H4 (cell line): ENCODE measurements around a stretch of chr10.

- RAMPAGE, long total RNA: no peak
These were observed 114.7 kb downstream of the FAM53B start for GRCh38 chr10:124629365-124630053.

DNA sequence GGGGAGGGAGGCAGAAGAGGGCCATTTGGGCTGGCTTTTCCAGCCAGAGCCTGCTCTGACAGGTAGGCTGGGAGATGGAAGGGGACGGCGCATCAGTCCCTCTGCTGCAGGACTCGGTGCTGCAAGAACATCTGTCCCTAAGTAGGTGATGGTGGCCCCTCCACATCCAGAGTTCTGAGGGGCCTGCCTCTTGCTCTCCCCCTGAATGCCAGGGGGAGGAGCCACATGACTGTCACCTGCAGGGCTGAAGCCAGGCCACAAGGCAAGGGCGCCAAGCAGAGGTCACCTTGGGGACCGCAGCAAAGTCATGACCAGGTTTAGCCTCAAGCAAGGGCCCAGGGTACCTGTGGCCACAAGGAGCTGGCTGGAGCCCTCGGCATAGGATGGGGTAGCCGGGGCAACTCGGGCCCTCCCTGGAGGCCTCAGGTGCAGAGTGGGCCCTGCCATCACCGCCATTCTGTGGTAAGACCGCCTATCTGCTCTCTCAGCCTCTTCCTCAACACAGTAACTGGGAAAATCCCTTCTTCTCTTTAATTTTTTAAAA lies 99.3 kb downstream of the FAM53B start:
- RAMPAGE, long total RNA: no peak

- RAMPAGE, long total RNA: no peak
These were observed 93.8 kb downstream of the FAM53B start for GRCh38 chr10:124650233-124650842.

DNA sequence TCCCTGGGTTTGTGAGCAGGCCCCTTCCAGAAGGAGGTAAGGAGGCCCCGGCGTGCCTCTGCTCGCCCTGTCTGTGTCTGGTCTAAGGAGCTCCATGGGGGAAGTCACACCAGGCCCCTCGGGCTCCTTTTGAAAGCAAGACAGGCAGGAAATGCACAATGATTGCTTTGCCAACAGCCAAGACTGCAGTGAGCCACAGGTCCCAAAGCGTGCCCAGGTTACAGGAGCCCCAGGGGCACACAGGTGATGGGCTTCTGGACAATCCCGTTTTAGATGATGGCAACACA lies 89.4 kb downstream of the FAM53B start:
- RAMPAGE, long total RNA: no peak

DNA sequence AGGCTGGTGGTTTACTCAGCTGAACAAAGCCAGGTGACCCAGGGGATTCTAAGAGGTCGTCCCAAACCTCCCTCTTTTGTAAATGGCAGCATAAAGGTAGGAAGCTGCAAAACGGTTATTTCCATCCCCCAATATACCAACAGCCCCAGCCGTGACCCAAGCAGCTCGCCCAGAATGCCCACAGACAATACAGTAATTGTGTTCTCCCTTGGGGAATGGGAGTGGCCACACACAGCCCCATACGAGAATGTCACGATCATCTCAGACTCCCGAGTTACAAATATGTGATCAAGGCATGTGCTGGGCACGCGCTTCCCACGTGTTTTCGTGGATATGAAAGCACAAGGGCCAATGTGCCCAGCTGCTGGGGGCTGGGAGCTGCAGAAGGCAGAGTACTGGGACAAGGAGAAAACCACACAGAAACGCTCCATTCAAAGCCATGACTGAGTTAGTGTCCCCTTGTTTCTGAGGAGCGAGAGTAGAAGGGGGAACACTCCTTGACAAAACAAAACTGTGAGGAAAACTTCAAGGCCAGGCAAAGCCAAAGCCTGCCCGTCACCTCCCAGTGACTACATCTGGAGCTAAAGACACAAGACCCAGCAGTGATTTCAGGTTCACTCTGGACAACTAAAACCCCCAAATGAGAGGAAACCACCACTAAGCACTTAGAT lies 19.5 kb downstream of the FAM53B start:
- RAMPAGE, long total RNA: no peak

- RAMPAGE, long total RNA: no peak
These were observed 7.7 kb downstream of the FAM53B start for GRCh38 chr10:124736276-124737179.

GRCh38 chr10:124830302-124830861 lies 28.8 kb downstream of the ABRAXAS2 start:
- RAMPAGE, long total RNA: no peak

DNA sequence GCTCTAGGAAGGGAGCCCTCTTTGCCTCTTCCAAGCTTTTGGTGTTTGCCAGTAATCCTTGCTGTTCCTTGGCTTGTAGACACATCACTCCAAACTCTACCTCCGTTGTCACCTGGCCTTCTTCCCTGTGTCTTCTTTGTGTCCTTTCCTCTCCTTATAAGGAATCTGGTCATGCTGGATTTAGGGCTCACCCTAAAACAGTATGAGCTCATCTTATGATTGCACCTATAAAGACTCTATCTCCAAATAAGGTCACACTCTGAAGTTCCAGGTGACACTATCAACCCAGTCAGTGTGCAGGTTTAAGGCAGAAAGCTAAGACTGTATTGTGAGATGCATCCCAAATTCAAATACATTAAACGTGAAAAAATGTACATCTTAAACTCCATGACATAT lies 49.0 kb upstream of the ZRANB1 start:
- RAMPAGE, long total RNA: no peak

- RAMPAGE, long total RNA: no peak
These were observed 42.6 kb downstream of the ZRANB1 start for GRCh38 chr10:124984283-124985245.

GRCh38 chr10:125000554-125000927 lies 27.3 kb downstream of the CTBP2 start:
- RAMPAGE, long total RNA: no peak

DNA sequence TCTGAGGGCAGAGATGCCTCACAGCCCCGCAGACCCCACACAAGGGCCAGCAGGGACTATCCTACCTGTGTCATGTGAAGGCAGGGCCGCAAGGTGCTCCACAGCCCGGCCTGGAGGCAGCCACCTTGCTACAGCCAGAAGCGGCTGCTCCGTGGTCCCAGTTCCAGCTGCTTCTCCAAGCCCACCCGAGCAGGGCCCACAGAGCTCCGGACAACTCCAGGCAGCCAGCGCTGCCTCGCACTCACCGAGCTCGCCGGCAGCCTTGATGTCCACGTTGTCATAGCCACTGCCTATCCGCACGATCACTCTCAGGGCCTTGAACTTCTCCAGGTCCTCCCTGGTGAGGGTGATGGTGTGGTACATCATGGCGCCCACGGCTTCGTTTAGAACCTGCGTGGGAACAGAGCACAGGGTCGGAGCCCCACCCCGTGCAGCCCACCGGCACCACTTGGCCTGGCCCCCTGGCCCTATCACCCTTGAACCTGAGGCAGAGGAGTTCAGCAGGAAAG lies 25.1 kb downstream of the CTBP2 start:
- RAMPAGE, long total RNA: no peak

- RAMPAGE, long total RNA: no peak
These were observed 35.1 kb upstream of the CTBP2 start for GRCh38 chr10:125062652-125063771.

- RAMPAGE, long total RNA: no peak
These were observed 59.9 kb upstream of the CTBP2 start for GRCh38 chr10:125087664-125088342.

DNA sequence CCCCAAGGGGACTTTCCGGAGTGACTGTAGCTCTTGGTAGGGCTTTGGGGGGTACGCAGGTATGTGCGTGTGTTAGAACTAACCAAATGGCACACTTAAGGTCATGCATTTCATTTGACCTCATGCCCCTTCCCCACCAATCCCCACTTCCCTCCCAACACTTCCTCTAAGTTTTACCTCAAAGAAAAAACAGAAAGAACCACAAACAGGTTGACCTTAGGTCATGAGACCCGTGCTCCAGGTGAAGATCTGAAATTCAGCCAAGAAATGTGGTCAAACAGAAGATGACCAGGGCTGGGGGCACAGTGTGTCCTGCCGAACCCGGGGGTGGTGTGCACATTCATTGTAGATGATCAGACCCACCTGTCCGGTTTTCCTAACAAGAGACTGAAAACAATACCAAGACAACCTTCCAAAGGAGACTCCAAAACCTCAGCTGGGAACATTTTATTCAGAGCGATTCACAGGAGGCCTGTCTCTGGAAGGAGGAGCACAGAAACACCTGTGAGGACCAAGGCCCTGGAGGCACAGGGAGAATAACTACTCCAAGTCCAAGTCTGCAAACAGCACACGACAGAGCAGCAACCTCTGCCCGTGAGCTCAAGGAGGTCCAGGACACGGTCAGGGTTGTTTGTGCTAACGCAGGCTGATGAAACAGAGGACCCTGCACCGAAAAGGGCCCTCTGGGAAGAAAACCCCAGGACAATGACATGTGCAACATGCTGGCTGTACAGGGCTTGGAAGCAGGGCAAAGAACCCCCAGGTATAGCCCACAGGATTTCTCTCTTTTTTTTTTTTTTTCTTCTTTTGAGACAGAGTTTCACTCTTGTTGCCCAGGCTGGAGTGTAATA lies 101.6 kb upstream of the CTBP2 start:
- RAMPAGE, long total RNA: no peak

DNA sequence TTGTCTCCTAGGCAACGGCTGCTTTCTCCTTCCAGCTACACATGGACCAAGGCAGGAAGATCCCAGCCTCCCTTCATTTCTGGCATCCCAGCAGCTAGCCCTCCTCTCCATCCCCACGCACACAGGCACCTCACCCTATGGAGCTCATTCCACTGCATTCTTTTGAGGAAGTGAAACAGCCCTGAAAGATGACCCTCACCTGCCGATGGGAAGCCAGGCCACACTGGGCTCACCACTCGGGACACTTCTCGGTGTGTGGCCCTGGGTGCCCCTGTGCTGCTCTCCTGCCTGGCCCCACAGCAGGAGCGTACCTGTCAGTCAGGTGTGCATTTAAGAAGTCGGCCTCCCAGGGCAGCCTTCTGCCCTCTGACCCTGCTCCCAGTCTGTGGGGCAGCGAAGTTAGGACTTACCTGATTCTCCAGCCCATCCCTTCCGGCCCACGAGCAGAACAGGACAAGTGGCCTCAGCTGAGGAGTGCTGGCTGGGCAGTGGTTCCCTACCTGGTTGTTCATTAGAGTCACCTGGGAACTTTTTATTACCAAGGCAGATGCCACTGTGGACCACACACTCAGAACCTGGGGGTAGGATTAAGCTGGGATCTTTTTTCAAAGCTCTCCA lies 107.8 kb upstream of the CTBP2 start:
- RAMPAGE, long total RNA: no peak

GRCh38 chr10:125147936-125149004 lies 120.4 kb upstream of the CTBP2 start:
- RAMPAGE, long total RNA: no peak

DNA sequence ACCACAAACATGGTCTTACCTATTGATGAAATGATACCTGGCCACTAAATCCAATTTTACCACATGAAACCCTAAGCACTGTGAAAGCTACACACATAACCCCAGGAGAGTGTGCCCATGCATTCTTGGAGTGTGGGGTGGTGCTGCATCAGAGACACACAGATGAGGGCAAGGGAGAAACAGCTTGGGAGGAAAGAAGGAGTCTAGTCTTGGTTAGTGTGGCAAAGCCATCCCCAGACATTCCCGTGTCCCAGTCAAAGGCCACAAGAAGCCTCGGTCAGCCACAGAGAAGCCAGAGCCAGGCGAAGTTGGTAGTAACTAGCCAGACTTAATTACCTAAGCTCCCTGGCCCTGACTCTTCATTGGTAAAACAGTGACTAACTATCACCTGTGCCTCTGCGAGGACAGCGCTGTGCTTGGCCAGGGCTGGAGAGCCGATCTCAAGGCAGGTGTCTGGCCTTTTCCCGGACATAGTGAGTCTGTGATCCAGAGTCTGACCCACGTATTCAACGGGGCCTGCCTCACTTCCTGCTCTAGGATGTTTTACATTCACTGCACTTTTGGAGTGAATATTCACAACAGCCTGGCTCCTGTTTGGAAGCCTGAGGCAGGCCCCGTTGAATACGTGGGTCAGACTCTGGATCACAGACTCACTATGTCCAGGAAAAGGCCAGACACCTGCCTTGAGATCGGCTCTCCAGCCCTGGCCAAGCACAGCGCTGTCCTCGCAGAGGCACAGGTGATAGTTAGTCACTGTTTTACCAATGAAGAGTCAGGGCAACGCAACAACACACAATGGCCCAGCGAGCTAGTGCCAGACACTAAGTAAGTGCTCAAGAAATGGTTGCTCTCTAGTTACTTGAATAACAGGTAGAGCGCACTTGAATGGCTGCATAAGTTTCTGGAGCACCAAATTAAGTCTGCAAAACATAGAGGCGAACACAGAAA lies 122.7 kb upstream of the CTBP2 start:
- RAMPAGE, long total RNA: no peak

DNA sequence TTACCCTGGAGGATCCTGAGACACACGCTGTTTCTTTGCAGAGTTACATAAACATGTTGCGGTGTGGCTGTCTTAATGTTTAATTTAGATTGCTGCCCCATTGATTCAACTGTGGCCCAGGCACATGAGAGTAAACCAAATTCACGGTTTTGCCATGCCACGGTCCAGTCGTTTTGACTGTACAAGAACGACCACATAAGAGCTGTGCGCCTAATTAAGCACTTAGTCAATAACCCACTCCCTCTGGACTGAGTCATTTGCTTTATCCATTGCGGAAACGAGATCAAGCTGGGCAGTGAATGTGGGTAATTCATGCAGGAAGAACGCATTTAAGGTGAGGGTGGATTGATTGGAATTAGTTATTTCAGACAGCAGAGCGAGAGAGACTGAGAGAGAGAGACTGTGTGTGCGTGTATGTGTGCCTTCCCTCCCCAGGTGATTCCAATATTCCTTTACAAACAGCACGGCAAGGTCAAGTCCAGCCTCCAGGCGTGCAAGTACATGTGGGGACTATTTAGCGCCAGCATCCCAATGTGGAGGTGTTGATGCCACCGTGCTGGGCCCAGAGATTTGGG lies 8.3 kb upstream of the TEX36 start:
- RAMPAGE, long total RNA: no peak

- RAMPAGE, long total RNA: no peak
These were observed 13.2 kb downstream of the BCCIP start for GRCh38 chr10:125836323-125837147.

- RAMPAGE, long total RNA: no peak
These were observed 191.8 kb downstream of the FANK1 start for GRCh38 chr10:126088137-126088600.